ENCODE results near the genes ATG101, KRT80, KRT85, KRT84 and KRT74.

GRCh38 chr12:51975931-51977348 lies 24.9 kb downstream of the ACVR1B start:
- PRO-cap, result no peak
CAGE:
- cytosol, long polyA plus RNA, result no peak
- long polyA plus RNA, result no peak
- nucleus, long polyA plus RNA, result no peak

DNA sequence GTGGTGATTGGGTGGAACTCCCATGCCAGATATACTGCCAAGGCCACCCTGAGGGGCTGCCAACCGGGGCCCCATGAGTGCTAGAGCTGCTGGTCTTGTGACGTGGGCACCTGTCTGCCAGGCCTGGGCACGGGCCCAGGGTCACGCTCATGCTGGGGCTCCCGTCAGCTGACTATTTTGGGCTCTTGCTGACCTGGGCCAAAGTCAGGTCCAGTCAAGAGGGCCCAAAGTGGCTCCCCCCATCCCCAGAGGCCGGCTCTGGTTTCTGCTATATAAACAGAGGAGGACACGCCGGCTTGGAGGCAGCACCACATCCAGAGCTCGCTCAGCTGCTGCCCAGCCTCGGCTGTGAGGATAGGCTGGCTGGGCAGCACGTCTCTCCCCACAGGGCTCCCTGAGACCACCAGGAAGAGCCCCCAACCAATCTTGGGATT lies 7.8 kb upstream of the NR4A1 start:
- PRO-cap, result no peak
CAGE:
- cytosol, long polyA plus RNA, result no peak
- long polyA plus RNA, result no peak
- nucleus, long polyA plus RNA, result no peak

DNA sequence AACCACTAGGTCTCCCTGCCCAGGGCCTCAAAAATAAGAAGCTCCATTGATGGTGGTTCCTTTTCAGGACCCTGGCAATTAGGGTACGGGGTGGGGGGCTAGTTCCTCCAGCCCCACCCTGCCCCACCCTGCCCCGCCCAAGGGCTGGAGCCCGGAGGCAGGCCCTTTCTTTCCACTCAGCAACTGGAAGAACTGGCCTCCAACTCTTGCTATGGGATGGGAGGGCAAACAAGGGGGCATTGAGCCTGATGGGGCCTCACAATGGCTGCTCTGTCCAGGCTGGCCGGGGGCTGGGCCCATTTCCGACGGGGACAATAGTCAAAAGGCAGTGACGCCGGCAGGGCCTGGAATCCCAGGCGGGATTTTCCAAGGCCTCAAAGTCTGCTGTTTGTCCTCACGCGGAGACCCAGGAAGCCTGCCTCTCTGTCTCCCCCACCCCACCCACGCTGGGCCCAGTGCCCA lies 8.1 kb upstream of the ATG101 start:
- PRO-cap, result no peak
CAGE:
- cytosol, long polyA plus RNA, result no peak
- long polyA plus RNA, result no peak
- nucleus, long polyA plus RNA, result no peak

DNA sequence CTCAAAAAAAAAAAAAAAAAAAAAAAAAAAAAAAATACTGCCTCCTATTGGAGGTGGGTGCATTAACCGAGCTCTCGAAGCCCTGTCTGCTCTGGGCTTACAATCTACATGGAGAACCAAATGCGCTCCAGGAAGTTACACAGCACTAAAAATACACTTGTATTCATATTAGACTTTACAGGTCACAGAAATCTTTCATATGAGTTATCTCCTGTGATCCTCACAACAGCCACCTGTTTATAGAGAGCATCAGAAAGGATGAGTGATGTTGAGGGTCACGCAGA lies 848 bp upstream of the ATG101 start:
- PRO-cap, result no peak
CAGE:
- cytosol, long polyA plus RNA, result no peak
- long polyA plus RNA, result no peak
- nucleus, long polyA plus RNA, result no peak

DNA sequence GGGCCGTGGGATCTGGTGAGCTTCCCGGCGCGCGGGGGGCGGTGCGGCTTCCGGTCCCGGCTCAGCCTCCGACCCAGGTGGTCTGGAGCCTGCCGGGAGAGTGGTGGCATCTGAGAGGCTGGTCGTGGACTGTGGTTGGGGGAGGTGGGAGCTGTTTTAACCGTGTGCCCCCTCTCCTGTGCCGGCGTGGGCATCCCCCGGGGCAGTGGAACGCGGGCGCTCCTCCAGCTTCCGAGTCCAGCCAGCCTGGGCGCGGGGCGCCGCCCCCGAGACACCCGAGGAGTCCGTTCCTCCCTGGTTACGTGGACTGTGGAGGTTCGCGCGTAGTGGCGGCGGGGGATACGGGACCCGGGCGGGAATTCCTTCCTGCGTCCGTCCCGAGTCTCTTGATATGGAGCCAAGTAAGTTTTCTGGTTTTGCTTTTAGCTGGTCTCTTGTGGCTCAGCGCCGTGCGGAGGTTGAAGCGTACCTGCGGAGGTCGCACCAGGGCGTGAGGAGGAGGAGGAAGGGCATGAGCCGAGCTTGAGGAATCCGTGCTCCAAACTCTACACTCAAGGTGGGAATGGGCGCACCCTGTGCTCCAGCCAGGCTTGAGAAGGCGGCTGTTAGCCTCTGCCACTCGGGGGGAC lies at the start of gene ATG101:
Gene ATG101 (plus strand): TSS at position 51 of the 629 bp plus-strand sequence.
- PRO-cap, result bidirectional peak, plus-strand start at position 48 of the sequence, minus-strand start outside the sequence
CAGE:
- cytosol, long polyA plus RNA, result start-site peak on the plus strand centred at position 74 of the sequence, 56 bp wide, 110 and 250 reads in 2 replicates
- long polyA plus RNA, result start-site peak on the plus strand centred at position 78 of the sequence, 6 bp wide, 76 and 51 reads in 2 replicates
- nucleus, long polyA plus RNA, result no peak

DNA sequence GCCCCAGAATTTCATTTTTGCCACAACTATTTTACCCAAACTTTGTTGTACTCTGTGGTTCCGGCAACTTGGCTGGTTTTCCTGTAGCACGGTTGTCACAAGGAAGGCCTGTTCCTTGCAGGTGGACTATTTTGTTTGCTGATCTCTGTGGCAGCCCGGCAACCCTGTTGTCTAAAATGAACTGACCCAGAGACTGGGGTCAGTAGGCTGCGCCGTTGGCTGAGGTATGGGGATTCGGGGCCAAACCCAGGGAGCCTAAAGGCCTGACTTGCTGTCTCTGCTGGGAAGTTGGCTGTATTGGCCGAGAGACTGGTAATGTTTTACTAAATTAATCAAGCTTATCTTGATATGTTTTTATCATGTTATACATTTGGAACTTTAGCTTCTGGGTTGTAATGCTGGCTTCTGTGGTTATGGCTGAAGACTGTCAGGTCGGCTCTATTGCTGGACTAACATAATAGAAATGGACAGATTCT lies 13.9 kb downstream of the SMIM41 start:
- PRO-cap, result no peak
CAGE:
- cytosol, long polyA plus RNA, result no peak
- long polyA plus RNA, result no peak
- nucleus, long polyA plus RNA, result no peak

- PRO-cap, result no peak
CAGE:
- cytosol, long polyA plus RNA, result no peak
- long polyA plus RNA, result no peak
- nucleus, long polyA plus RNA, result no peak
These were observed 40.1 kb downstream of the SMIM41 start for GRCh38 chr12:52119308-52120377.

DNA sequence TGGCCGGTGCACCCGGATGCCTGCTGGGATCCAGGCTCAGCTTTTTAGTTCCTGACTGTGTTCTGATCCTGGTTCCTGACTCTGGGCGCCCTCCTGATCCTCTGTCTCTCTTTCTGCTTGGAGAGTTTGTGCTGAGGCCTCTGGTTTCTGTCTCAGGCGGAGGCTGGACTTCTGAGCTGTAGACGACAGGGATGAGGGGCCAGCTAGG lies 16.6 kb downstream of the KRT80 start:
- PRO-cap, result no peak
CAGE:
- cytosol, long polyA plus RNA, result no peak
- long polyA plus RNA, result no peak
- nucleus, long polyA plus RNA, result no peak

- PRO-cap, result no peak
CAGE:
- cytosol, long polyA plus RNA, result no peak
- long polyA plus RNA, result no peak
- nucleus, long polyA plus RNA, result no peak
These were observed 8.3 kb downstream of the KRT80 start for GRCh38 chr12:52183198-52184182.

GRCh38 chr12:52191854-52192965 lies at the start of gene KRT80:
Gene KRT80, minus strand, starts transcription at chr12:52192014.
- PRO-cap, result no peak
CAGE:
- cytosol, long polyA plus RNA, result no peak
- long polyA plus RNA, result start-site peak on the minus strand at chr12:52191985-52192019, 680 and 500 reads in 2 replicates
- nucleus, long polyA plus RNA, result no peak

DNA sequence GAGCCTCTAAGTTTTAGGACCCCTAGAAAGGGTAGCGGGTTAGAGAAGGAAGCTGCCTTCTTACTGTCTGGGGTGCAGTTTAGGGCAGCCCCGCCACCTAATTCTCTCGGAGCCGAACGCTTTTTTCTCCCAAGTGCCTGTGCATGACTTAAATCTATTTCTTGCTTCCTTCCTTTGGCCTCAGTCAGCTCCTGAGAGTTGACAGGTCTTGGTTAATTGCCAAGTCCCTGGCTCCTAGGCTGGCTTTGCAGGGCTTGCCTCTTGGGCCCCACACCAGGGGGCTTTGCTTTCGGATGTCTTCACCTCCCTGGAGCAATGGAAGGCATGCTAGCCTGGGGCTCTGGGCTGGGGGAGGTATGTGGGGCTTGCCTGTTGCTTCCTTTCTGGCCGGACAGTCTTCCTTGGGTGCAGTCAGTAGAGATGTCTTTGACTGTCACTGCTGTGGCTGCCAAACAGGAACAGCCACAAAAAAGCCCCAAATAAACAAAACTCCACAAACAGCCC lies 2.1 kb upstream of the KRT80 start:
- PRO-cap, result no peak
CAGE:
- cytosol, long polyA plus RNA, result no peak
- long polyA plus RNA, result no peak
- nucleus, long polyA plus RNA, result no peak

DNA sequence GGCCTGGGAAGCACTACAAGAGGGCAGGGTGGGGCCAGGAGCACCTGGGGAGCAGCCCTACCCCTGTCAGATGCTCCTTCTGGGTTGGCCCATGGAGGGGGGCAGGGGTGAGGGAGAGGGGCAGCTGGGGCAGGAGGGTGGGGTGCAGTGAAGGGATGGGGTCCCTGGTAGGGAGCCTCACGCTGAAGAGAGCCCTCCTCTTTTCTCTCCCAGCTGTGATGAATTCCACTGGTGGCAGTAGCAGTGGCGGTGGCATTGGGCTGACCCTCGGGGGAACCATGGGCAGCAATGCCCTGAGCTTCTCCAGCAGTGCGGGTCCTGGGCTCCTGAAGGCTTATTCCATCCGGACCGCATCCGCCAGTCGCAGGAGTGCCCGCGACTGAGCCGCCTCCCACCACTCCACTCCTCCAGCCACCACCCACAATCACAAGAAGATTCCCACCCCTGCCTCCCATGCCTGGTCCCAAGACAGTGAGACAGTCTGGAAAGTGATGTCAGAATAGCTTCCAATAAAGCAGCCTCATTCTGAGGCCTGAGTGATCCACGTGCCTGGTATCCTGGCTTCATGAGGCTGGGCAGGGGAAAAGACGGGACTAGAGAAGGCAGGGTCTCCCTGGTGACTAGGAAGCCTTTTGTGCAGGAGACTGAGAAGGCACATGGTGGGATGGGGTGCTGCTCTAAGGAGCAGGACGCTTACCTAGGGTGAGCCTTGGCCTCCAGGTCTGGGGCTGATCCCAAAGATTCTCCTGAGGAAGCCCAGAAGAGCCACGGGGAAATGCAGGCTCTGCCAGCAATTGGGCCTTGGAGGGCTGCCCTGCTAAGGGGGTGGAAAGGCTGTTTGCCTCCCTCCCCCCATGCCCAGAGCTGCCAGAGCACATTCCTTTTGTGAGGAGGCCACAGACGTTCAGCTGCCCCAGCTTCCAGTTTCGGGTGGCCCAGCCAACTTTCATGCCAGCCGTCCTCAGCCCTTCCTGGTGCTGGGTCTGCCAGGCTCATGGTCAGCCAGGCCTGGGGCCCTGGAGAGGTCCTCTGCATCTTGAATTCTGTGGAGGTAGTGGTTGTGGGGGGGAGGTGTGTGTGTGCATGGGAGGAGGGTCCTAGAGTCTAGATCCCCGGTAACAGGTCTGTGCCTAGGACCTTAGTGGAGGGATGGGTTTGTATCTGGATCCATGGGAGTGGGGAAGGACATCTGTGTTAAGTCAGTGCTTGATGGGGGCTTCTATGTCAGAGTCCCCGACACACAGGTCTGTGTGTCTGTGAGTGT lies 15.8 kb downstream of the KRT7 start:
- PRO-cap, result no peak
CAGE:
- cytosol, long polyA plus RNA, result no peak
- long polyA plus RNA, result no peak
- nucleus, long polyA plus RNA, result no peak

GRCh38 chr12:52278292-52279340 lies 4.2 kb downstream of the KRT86 start:
- PRO-cap, result unidirectional peak, minus-strand start at chr12:52279101
CAGE:
- cytosol, long polyA plus RNA, result no peak
- long polyA plus RNA, result no peak
- nucleus, long polyA plus RNA, result no peak

- PRO-cap, result no peak
CAGE:
- cytosol, long polyA plus RNA, result no peak
- long polyA plus RNA, result no peak
- nucleus, long polyA plus RNA, result no peak
These were observed 13.5 kb upstream of the KRT81 start for GRCh38 chr12:52304690-52305413.

DNA sequence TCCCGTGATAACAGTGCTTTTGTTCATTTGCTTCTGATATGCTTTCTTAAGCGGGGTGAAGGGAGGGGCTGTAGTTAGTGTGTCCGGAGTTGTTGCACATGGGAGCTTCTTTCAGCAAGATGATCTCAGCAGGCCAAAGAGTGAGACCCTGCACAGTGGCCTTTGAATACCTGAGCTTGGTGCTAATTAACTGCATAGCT lies 17.9 kb downstream of the KRT85 start:
- PRO-cap, result no peak
CAGE:
- cytosol, long polyA plus RNA, result no peak
- long polyA plus RNA, result no peak
- nucleus, long polyA plus RNA, result no peak

GRCh38 chr12:52367241-52367783 lies at the start of gene KRT85:
Gene KRT85, minus strand, starts transcription at chr12:52367481.
- PRO-cap, result no peak
CAGE:
- cytosol, long polyA plus RNA, result no peak
- long polyA plus RNA, result no peak
- nucleus, long polyA plus RNA, result no peak

DNA sequence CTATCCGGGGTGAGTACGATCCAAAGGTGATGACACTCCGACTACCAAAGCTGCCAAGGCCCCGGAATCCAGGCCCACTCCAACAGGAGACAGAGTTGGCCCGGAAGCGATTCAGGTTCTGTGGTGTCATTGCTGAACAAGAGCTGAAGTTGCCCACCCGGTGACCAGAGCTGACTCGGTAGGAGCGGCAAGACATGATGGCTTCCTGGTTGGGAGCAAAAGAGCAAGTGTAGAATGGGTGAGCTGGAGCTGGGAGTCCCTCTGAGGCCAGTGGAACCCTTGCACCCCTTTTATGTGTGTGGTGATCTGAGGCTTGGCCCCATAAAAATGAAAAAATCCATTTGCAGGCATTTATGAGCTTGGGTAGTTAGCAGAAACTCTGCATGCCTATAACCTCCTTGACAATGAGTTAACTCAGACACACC lies at the start of gene KRT84:
Gene KRT84 (minus strand): TSS at position 263 of the 425 bp plus-strand sequence.
- PRO-cap, result no peak
CAGE:
- cytosol, long polyA plus RNA, result no peak
- long polyA plus RNA, result no peak
- nucleus, long polyA plus RNA, result no peak

- PRO-cap, result no peak
CAGE:
- cytosol, long polyA plus RNA, result no peak
- long polyA plus RNA, result no peak
- nucleus, long polyA plus RNA, result no peak
These were observed 4.9 kb upstream of the KRT6A start for GRCh38 chr12:52497870-52498378.

- PRO-cap, result no peak
CAGE:
- cytosol, long polyA plus RNA, result no peak
- long polyA plus RNA, result no peak
- nucleus, long polyA plus RNA, result no peak
These were observed 4.7 kb downstream of the KRT5 start for GRCh38 chr12:52515423-52516006.

DNA sequence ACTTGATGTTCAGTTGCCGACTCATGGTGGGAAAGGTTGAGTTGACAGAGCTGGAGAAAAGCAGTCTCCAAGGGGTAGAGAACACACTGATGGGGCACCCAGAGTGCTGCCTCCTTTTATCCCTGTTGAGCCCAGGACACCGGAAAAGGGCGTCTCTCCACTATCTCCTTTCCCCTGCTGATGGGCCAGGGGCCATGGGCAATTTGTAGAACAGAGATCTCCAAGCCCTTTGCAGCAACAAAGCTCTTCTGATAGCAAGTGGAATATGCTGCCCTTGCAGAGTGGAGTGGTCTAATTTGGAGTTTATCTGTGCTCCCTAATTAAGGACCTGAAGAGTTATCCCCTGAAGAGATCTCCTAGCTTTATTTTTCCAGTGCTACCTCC lies at the start of gene KRT74:
Gene KRT74 (minus strand): TSS at position 91 of the 384 bp plus-strand sequence.
- PRO-cap, result no peak
CAGE:
- cytosol, long polyA plus RNA, result no peak
- long polyA plus RNA, result no peak
- nucleus, long polyA plus RNA, result no peak

Data from A549 (cell line).